NALM6 (cell line): ENCODE measurements around a stretch of chr16.

DNA sequence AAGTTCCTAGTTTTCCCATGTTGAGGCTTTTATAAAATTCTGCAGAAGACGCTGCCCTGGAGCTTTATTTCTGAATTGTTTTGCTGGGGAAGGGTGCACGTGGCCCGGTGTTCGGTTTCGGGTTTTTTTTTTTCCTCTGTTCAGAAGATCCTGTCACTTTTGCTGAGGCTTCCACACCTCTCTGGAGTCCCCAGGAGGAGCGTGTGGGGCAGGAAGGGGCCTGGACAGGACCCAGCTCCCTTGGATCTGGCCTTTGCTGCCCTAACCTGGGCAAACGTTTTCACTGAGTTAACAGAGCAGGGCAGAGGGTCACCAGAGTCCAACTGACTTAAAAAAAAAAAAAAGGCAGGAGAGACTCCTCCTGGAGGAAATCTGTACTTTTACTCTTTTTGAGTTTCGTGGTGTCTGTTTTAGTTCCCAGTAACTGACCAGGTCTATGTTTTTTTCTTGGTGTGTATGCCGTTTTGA, 55.6 kb upstream of the GSE1 start:
- PRO-cap, result no peak

DNA sequence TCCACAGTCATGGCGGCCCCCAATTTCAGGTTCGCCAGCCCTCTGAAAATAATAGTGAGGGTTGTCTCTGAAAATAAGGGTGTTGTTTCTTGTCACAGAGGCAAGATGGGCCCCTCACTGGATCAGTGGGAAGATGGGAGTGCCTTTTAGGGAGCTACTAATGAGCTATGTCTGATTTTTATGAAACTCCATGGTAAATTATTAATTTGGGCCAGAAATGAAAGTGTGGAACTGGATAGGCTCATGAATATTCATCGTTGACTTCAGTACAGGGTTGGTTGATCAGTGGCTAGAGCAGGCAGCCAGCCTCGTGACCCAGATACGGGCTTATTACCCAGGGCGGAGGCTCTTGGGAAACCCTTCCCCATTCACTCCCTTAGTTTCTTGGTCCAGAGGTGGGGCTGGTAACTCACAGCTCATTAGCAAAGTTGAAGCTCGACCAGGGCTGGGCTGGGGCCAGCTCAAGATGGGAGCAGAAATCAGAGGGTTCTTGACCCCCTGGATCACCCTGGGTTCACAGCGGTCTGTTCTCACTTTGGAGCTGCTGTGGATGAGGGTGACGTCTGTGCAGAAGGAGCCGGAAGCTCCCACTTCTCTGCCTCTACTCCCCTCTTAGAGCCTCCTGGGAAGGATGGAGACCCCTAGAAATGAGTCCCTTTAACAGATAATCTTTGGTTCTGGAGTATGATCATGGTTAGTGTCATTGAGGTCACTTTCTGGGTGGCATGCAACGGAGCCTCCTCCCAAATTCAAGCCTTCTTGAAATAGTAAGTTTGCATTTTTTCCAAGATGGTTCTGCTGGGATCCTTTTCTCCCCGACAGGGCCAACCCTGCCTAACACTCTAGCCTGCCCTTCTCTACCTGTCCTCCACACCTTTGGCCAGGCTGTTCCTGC, 44.6 kb upstream of the GSE1 start:
- PRO-cap, result no peak

DNA sequence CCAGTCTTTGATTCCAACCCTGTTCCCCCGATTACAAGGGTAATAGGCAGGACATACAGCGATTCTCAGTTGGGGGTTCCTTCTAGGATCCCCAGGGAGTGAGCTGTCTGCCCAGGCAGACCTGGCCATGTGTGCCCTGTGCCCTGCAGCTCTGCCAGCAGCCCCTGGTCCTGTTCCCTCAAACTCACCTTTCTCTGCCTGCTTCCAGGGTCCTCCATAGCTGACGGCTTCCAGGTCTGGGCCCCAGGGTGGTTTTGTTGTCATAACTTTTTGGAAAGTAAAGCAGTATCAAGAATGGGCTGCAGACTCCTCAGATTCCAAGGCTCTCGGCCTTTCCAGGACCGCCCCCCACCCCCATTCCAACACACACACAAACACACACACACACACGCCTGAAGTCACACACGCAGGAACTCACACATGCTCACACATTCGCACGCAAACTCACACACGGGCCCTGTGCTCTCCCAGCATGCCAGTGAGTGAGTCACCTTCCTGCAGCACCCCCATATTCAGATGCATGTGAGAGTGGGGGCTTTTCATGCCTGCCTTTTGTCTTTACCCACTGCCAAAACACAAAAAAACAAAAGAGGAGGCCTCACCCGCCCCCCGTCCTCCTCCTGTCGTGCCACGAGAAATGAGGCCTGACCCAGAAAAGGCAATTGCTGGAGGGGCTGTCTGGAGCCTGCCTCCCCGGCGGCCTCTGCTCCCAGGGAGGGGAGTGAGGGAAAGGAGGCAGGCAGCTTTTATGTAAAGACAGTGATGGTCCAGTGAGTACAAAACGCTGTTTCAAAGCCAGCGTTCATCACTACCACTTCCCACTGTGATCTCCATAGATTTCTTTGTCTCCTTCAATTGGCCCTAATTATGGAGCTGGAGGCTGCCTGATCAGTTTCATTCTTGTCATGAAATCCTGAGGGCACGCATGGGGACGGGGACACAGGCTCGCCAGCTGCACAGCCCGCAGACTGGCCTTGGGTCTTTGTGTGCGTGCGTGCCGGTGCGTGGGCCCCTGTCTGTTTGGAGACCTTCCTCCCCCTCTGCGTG, 29.6 kb upstream of the GSE1 start:
- PRO-cap, result no peak

DNA sequence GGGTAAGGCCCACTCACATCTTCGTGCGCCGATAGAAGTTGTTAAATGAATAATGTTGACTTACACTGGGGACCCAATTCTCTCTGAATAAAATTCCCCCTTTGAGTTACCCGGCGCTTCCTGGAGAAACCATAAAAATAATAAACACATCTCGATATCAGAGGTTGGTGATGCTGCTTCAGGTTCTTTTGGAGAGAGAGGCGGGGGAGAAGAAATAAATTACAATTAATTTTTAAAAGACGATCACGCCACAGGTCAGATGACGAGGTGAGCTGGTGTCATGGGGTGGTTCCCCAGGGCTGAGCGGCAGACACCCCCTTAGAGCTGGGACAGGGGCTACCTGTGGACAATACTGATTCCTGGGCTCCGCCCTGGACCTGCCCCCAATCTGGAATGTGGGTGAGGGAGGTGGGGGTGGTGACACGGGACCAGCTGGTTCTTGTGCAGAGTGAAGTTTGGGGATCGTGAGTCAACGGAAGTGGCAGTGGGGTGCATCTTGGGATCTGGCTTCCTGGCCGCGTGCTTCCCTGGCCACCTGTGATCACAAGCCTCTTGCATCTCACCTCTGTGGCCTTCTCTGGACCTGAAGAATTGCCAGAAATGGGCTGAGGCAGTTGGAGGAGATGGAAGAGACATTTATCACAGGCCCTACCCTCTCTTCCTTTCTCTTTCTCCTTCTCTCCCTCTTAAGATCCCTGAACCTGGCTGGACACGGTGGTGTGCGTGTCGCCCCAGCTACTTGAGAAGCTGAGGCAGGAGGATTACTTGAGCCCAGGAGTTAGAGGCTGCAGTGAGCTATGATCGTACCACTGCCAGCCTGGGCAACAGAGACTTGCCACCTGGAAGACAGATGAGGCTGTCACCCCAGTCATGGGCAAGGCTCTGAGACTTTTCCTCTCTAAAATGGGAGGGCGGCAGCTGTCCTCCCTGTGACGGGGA, 13.8 kb upstream of the GSE1 start:
- PRO-cap, result no peak

GRCh38 chr16:85602966-85603308, 10.2 kb upstream of the GSE1 start:
- PRO-cap, result no peak

- PRO-cap, result no peak
Observed at GRCh38 chr16:85616550-85617404, 3.7 kb downstream of the GSE1 start.

GRCh38 chr16:85624407-85625436, 11.6 kb downstream of the GSE1 start:
- PRO-cap, result no peak

GRCh38 chr16:85627878-85628776, 15.0 kb downstream of the GSE1 start:
- PRO-cap, result no peak

DNA sequence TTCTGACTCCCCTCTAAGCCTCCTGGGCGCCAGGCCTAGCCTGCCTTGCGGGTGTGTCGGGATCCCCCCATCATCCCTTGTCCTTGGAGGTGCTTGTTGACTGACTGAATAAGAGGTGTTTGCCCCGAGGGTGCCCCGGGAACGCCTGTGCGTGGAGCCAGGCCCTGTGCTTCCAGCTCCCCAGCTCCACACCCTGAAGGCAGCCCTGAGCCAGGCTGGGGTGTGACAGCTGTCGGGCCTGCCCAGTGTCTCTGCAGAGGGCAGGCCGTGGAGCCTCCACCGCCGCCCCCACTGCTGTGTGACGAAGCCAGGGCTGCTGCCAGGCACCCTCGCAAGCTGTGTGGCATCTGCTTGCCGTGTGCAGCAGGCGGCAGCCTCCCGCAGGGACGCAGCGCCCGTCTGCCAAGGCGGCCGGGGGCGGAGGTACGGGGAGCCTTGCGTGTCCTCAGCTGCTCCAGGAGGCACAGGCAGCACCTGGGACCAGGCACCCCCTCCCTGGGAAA, 26.4 kb downstream of the GSE1 start:
- PRO-cap, result no peak

DNA sequence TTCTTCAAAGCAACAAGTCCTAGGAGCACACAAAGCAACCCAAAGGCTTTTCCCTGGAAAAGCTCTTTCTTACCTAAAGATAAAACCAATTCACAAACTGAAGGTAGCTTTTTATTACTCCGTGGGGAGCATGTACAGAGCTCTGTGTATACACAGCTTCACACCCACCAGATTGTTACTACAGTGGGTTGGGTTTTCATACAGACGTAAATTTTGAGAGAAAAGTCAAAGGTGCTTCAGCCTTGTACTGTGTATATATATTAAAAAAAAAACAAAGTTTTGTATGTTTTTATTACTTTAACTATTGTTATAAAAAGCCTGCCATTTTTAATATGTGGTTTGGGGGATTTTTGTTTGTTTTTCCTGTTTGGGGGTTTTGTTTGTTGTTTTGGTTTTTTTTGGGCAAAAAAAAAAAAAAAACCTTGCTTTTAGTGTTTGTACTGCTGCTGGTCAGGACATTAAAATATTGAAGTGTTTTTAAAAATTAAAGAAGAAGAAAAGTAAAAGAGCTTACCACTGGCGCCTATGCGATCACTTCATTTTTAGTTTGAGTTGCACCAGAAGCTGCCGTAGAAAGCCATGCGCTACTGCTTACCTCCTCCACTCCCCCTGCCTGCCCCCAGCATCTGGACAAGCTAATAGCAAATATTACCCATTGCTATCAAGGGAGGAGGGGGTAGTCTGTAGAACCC, 15.5 kb downstream of the GINS2 start:
- PRO-cap, result no peak

DNA sequence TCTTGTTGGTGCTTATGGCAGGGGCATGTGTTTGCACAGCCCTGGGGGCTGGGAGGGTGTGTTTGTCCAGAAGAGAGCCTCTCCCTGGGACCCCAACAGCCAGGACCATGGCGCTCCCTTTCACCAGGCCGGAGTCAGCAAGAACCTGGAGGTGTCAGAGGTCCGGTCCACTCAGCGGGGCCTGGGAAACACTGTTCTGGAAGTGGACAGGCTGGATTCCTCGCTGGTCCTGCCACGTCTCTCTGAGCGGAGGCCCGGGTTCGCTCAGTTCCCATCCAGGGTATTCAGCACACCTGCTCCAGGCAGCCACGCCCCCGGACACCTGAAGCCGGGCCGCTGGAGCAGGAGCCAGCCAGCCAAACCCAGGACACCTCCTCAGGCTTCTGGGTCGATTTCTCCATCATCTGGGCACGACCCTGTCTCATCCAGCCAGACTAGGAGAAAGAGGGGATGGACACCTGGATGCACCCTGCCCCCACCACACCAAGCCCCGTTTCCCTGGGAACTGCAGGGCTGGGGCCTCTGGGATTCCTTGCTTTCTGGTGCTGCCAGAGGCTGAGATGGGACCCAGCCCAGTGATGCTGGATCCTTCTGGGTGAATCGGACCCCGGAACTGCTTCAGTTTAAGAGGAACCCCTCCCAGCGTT, 19.0 kb upstream of the GINS2 start:
- PRO-cap, result no peak

GRCh38 chr16:85954957-85955463, 56.0 kb downstream of the IRF8 start:
- PRO-cap, result no peak

- PRO-cap, result no peak
Observed at GRCh38 chr16:85974385-85974667, 75.4 kb downstream of the IRF8 start.

- PRO-cap, result no peak
Observed at GRCh38 chr16:86201756-86202144, 302.8 kb downstream of the IRF8 start.

- PRO-cap, result no peak
Observed at GRCh38 chr16:86239445-86239902, 270.9 kb upstream of the FOXF1 start.

GRCh38 chr16:86323187-86323561, 187.2 kb upstream of the FOXF1 start:
- PRO-cap, result no peak

DNA sequence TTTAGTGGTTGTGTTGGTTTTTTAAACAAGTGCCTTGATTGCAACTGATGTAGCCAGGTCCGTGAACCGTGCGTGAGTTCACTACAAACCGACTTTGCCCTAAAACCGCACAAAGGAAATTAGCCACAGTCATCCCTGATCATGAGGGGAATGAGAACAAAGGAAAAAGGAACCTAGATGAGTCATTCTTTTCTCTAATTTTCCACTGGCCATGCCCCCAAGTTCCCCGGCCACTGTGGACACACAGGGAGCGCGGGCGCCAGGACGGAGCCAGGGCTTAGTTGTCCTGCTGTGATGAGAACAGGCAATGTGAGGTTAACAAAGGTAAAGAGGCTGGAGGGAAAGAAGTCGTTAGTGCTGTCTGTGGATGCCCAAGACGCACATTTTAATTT, 169.2 kb upstream of the FOXF1 start:
- PRO-cap, result no peak

DNA sequence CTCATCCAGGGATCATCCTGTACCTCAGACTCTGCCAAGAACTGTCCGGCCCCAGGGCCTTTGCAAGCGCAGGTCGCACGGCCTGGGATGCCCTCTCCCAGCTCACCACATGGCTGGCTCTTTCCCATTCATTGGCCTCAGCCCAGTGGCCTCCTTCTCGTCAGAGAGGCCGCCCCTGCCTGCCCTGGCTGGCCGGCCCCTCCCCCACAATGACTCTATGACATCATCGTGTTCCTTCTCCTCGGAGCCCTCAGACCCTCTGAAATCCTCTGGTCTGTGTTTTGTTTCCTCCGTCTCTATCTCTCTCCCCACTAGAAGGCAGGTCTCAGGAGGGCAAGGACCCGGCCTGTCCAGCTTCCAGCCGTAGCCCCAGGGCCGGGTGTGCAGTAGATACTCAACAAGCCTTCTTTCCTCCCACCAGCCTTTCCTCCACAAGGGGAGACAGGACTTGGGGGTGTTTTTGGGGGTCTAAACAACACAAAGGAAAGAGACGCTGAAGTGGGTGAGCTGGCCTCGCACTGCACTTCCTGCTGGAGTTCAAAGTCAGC, 164.8 kb upstream of the FOXF1 start:
- PRO-cap, result no peak

DNA sequence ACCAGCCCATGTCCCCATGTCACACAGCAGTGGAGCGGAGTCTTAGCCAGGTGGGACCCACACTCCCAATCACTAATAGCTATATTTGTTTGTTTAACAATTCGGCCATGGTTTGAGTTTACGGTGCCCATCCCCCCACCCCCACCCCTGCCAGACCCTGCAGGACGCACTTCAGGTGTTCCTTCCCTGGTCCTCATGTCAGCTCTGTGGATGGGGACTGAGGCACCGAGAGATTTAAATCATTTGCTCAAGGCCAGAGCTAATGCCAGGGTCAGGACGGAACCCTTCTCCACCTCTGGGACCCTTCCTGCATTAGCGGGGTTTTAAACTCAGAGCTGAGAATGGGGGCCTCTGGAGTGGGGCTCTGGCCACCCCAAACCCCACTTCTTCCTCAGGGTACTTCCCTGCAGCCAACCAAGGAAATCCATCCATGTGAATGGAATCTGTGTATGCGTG, 8.7 kb upstream of the FOXF1 start:
- PRO-cap, result no peak

DNA sequence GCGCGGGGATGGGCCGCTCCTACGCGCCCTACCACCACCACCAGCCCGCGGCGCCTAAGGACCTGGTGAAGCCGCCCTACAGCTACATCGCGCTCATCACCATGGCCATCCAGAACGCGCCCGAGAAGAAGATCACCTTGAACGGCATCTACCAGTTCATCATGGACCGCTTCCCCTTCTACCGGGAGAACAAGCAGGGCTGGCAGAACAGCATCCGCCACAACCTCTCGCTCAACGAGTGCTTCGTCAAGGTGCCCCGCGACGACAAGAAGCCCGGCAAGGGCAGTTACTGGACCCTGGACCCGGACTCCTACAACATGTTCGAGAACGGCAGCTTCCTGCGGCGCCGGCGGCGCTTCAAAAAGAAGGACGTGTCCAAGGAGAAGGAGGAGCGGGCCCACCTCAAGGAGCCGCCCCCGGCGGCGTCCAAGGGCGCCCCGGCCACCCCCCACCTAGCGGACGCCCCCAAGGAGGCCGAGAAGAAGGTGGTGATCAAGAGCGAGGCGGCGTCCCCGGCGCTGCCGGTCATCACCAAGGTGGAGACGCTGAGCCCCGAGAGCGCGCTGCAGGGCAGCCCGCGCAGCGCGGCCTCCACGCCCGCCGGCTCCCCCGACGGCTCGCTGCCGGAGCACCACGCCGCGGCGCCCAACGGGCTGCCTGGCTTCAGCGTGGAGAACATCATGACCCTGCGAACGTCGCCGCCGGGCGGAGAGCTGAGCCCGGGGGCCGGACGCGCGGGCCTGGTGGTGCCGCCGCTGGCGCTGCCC, 1.0 kb downstream of the FOXC2 start:
- PRO-cap, result no peak